Neural cell (in vitro differentiated cells): ENCODE measurements around a stretch of chr20.

- RAMPAGE, long total RNA: no peak
Observed at GRCh38 chr20:35906820-35907633, 47.3 kb downstream of the SCAND1 start.

- RAMPAGE, long total RNA: no peak
Observed at GRCh38 chr20:36082578-36082997, 72.0 kb upstream of the EPB41L1 start.

DNA sequence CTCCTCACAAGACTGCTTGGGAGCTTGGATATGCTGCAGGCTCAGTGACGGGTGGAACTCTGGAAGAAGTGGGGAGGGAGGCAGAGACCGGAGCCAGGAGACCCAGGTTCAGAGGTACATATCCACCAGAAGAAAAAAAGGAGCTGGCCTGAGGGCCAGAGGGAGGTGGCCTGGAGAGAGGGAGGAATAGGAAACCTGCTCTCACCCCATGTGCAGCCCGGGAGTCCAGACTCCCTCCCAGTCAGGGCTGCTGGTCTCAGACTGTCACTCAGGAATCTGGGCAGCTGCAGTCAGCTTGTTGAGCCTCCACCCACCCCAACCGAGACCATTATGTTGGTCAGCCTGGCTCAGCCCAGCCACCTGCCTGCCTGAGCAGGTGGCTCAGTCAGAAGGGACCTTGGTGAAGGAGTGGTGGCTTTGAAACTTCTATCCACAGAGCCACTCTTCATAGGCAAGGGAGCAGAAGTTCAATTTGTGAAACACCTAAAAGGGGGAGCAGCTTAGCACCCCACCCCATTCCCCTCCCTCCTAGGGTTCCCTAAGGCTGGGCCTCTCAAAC lies 53.4 kb upstream of the EPB41L1 start:
- RAMPAGE, long total RNA: no peak

DNA sequence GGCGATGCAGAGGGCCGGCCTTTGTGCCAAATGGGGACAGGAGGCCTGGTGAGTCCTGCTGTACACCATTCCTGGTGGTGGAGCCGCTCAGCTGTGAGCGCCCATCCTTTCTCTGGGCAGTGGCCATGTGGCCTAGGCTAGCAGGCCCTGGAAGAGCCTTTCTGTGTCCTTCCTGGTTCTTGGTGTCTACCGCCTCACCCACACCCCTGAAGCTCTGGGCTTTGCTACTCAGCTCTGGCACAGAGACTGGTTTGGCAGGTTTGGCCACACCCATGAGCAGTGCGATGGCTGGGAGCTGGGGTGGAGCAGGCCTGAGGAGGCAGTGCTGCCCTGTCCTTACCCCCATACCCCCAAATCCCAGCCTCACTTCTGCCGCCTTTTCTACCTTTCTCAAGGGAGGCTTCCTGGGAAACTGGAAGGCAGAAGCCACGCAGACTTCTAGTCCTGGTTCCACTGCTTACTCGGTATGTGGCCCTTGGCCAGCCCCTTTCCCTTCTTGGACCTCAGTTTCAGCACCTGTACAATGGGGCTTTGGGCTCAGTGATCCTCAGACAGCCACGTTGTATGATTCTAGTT lies 32.2 kb upstream of the EPB41L1 start:
- RAMPAGE, long total RNA: no peak

GRCh38 chr20:36149437-36149993 lies 5.0 kb upstream of the EPB41L1 start:
- RAMPAGE, long total RNA: no peak

- RAMPAGE, long total RNA: no peak
Observed at GRCh38 chr20:36182834-36183720, 28.5 kb downstream of the EPB41L1 start.

DNA sequence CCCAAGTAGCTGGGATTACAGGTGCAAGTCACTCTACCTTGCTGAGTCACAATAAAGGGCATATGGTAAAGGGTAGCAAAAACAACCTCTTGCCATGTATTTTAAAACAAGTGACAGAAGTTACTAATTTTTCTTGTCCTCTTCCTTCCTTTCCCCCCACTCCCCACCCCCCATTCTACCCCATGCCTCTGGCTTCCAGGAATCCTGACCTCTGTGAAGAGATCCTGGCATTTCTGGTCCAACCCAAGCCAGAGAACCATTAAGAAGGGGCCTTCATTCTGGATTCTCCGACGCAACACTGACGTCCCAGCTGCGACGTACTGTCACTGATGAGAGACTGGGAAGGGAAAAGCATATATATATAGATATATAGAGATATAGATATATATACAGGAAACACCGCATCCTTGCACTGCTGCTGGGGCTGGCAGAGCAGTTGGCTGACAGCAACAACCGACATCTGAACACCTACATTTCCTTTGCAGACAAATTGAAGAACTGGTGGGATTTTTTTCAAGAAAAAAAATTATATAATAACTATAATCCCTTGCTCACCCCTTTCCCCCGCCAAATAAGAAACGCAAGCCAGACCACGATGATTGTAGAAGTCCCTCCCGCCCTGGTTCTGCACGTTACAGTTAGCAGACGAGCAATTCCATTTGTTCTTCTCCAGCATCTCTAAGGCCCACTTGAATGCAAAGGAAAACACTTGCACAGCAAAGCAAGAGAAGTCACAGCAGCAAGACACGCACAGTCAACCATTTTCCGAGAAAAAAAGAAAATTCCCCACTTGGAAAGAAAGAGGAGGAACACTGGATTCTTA lies 6.9 kb upstream of the AAR2 start:
- RAMPAGE, long total RNA: no peak

DNA sequence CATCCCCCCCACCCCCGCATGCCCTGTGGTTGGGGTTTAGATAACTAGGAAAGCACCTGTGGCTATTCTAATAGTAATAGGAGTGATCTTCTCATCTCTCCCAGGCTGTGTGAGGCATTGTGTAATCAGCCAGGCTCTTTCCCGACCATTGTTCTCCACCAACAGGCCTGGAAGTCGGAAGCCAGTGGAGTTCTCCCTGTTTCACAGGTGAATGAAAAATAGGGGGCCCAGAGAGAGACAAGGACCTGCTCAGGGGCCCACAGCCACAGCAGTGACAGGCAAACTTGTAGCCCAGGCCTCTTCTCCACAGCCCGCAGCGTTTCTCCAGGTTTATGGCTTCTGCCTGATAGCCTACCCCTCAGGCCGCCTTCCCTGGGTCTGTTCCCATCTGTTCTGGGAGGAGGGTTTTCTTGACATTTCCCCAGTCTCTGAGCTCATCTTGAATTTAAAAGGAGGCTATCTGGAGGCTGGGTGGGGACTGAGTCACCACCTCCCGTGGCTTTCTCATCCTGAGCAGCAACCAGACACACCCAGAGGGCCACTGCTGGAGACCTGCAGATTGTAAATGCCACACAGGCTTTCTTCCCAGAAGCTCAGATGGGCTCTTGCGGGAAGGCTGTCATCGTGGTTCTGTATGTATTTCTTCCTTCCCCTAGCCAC lies 76.0 kb upstream of the MYL9 start:
- RAMPAGE, long total RNA: no peak

GRCh38 chr20:36541731-36542727 lies 710 bp downstream of the MYL9 start:
- RAMPAGE, long total RNA: no peak

DNA sequence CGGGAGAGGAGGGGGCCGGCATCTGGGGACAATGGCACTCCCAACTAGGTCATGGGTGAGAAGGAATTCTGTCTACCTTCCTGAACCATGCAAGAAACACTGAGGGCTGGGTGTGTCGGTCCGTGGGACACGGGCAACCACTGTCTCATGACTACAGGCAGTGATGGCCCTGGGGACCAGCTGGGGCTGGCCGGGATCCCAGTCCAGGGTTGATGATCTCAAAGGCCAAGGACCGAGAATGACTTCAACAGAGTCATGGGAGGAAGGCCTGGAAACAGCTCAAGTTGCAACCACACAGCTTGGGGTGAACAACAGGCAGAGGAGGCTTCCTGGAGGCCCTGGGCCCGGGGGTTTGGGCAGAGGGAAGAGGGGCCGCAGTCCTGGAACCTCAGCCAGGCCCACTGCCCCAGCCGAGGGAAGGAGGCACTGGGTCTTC lies 1.8 kb downstream of the MYL9 start:
- RAMPAGE, long total RNA: no peak

DNA sequence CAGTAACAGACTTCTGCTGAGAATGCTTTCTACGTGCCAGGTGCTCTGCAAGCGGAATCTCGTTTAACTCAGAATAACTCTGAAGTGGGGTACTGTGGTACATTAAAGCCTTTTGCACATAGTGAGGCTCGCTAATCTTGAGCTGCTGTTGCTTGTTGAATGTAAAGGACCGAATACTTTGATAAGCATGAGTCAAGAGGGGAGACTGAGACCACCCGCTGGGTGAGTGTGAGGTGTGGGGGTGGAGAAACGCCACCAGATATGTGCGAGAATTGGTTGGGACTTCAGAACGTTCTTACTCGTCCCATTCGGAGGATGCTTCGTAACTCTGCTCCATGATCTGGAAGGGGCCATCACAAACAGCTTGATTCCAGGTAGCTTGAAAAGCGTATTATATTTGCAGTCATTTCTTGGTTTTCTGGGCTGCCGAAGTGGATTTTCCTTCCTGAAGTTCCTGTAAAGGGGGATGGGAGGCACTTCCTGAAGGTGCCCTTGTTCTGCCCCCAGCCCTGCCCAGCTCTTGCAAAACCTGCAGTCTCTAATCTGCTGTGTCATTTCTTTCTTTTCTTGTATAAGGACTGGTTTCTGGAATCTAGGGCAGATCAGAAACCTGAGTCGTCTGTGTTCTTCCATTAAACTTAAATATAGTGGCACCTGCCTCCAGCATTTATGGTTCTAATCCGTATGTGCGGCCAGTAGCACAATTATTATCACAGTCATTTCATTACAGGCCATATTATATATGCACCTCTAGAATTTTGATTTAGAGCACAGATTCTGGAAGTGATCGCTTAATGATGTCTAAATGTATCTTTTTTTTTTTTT lies 1.1 kb downstream of the RAB5IF start:
- RAMPAGE, long total RNA: no peak

DNA sequence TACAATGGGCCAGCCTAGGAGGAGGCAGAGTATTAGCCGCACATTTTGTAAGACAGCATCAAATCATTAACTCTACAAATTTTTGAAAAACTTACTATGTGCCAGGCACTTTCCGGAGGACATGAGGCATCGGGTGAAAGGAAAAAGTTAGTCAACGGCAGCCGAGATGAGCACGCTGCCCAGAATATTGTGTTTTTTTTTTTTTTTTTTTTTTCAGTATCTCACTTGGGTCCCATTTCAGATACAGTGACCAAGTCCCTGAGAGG lies 1.4 kb downstream of the SLA2 start:
- RAMPAGE, long total RNA: no peak

DNA sequence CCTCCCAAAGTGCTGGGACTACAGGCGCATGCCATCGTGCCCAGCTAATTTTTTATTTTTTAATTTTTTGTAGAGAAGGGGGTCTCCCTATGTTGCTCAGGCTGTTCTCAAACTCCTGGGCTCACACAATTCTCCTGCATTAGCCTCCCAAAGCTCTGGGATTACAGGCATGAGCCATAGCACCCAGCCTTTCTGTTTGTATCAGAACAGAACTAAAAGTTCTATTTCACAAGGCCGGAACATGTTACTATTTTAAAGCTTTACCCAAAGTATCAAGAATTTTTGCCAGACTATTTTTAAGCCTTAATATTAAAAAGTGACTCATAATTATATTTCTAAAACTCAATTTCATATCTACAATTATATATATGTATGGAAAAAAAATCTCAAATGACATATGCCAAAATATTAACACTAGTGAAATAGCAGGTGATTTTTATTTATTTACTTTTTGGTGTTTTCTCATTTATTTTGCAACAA lies 42.3 kb downstream of the NDRG3 start:
- RAMPAGE, long total RNA: no peak

GRCh38 chr20:36859162-36859948 lies 4.0 kb downstream of the SOGA1 start:
- RAMPAGE, long total RNA: no peak

- RAMPAGE, long total RNA: no peak
Observed at GRCh38 chr20:36949890-36950523, 1.5 kb downstream of the SAMHD1 start.

GRCh38 chr20:36954917-36955716 lies 3.6 kb upstream of the SAMHD1 start:
- RAMPAGE, long total RNA: no peak

- RAMPAGE, long total RNA: no peak
Observed at GRCh38 chr20:36967489-36967868, 16.0 kb upstream of the SAMHD1 start.

DNA sequence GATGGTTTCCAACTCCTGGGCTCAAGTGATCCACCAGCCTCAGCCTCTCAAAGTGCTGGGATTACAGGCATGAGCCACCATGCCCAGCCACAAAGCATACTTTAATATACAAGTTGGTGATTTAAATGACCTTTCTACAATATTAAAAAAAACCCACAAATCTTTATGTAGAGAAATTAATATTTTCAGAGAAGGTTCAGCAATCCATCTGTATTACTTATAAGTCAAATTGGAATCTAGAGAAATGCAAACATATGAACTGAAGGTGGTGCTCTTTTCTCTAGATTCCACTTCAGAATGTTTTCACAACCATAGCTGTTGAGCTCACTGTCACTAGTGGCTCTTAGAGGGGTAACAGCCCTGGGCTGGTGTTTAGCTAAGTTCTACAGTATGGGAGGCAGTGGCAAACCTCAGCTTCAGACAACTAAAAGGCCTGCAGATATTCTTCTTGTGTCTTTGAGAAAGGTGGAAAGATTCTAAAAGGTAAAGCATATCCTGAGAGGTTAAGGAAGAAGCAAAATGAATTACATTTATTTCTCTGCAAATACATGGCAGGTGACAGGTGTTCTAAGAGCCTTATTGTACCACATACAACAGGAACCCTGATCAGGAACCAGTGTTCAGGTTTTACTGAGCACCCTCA lies 56.4 kb upstream of the SAMHD1 start:
- RAMPAGE, long total RNA: no peak

GRCh38 chr20:37094979-37095423 lies 796 bp downstream of the RBL1 start:
- RAMPAGE, long total RNA: no peak

DNA sequence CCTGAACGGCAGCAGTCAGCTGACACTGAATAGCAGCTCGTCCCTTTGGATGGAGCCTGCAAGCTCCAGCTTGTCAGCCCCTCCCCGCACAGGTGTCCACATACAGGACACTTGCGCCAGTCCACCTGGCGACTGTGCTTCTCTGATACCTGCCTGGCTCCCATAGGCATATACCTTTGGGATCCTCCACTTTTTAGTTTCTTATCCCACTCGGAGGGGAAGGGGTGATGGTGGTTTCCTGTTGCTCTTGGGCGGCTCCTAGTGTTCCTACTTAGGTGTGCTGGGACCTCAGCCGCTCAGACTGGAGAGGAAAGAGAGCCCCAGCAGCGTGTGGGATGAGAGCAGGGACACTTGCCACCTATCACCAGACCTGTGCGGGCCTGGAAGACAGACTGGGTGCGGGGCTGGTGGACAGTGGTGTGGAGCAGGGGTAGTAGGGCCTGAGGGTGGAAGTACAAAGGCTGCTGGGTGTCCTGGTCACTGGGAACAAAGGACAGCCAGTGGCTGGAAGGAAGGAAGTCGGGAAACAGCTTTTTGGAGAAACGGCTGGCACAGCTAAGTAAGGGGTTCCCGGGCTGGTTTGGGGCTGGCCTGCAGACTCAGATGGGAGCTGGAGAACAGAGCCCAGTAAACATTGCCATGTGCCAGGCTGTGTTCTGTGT lies 18.3 kb downstream of the GHRH start:
- RAMPAGE, long total RNA: no peak